Stomach (tissue), 7 donors: ENCODE measurements around a stretch of chr2.

- PRO-cap = no peak
- RAMPAGE, long total RNA, 5 experiments = start-site peak on the plus strand in 1 of 5 experiments, at chr2:241071621-241071683 at its widest, 11 reads per replicate
- RRBS = no CpG with 5 or more reads among the region's 30 CpGs
Measured at GRCh38 chr2:241071383-241071994, 30.6 kb downstream of the MTERF4 start.

GRCh38 chr2:241081162-241081959 lies 20.7 kb downstream of the MTERF4 start:
- PRO-cap = no peak
- RAMPAGE, long total RNA, 5 experiments = start-site peak on the plus strand in 1 of 5 experiments, at chr2:241081669-241081808 at its widest, 6 reads per replicate
- RRBS = no CpG with 5 or more reads among the region's 25 CpGs

DNA sequence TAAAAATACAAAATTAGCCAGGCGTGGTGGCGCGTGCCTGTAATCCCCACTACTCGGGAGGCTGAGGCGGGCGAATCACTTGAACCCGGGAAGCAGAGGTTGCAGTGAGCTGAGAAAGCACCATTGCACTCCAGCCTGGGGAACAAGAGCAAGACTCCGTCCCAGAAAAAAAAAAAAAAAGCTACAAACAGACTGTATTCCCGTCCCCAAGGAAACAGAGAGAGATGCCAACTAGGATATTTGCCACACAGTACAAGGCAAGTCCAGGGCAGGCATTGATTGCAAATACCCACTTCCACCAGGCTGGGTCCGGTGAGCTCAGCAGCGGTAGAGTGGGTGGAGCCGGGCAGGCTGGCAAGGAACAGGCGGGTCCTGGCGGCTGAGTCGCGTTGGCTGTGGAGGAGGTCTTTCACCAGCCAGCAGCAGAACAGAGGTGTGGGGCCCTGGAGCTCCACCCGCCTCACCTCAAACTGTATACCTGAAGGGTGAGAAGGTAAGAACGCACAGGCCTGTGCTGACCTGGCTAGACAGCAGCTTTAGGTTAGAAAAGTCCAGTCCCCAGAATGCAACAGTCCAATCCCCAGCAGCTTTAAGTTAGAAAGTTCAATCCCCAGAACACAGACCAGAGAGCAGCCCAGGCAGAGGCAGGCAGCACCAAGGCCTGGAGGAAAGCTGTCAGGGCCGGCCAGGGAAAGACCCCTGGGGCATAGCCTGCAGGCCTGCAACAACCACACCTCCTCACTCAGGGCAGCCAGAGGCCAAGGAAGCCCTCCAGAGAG lies 21.8 kb upstream of the MTERF4 start:
- PRO-cap = unidirectional peak, plus-strand start at position 425 of the sequence
- RAMPAGE, long total RNA, 5 experiments = start-site peak on the minus strand in 1 of 5 experiments, centred at position 594 of the sequence, 7 reads per replicate
- RRBS = no CpG with 5 or more reads among the region's 19 CpGs

- PRO-cap = no peak
- RAMPAGE, long total RNA, 5 experiments = no peak in any of the 5 experiments
- RRBS = no CpG with 5 or more reads among the region's 17 CpGs
Measured at GRCh38 chr2:241670739-241671206, 15.8 kb downstream of the DTYMK start.

DNA sequence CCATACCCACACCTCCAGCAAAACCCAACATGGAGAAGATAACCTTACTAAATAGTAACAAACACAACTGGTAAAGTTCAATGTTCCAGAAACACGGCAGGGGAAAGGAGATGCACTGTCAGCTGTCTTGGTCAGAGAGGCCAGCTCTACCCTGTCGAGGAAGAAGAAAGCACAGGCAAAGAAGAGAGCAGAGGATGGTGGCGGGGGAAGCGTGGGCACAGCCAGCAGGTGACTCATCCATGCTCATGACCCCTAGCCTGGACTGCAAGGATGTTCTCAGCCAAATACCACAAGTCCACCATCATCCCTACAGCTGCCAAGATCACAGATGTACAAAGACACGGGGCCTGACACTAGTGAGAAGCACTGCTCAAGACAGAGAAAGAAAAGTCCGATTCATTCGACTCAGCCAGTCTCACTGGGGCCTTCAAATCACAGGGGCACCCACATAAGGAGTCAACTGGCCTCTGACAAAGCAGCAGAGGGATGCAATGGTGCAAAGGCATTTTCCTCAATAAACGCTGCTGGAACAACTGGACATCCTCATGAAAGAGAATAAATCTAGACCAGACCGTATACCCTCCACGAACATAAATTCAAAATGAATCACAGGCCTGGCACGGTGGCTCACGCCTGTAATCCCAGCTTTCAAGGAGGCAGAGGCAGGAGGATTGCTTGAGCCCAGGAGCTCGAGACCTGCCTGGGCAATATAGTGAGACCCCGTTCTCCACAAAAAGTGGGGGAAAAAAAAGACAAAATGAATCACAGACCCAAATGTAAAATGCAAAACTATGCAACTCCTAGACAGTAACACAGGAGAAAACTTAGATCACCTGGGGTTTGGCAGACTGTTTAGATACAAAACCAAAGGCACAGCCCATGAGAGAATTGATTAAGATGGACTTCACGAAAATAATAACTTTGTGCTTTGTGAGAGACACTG lies 5.5 kb downstream of the DTYMK start:
- PRO-cap = no peak
- RAMPAGE, long total RNA, 5 experiments = no peak in any of the 5 experiments
- RRBS = no CpG with 5 or more reads among the region's 15 CpGs

DNA sequence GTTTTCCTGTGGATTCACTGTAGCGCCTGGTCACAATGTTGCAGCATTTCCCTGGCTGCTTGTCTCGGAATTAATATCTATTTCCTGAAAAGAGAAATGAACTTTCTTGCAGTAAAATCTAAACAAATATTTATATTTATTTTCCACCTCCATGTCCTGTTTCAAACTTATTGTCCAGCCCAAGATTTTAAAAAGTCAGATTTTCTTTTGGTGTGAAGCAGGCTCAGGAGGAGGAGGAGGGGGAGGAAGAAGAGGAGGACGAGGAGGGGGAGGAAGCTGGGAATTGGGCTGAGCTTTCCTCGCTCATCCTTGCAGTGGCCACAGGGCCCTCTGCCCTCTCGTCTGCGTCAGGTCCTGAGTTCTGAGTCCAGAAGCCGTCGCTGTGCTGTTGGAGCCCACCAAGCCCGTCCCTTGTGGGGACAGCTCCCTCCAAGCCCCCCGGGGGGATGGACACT lies 430 bp upstream of the GAL3ST2 start:
- PRO-cap = no peak
- RAMPAGE, long total RNA, 5 experiments = no peak in any of the 5 experiments
- RRBS = no CpG with 5 or more reads among the region's 10 CpGs

DNA sequence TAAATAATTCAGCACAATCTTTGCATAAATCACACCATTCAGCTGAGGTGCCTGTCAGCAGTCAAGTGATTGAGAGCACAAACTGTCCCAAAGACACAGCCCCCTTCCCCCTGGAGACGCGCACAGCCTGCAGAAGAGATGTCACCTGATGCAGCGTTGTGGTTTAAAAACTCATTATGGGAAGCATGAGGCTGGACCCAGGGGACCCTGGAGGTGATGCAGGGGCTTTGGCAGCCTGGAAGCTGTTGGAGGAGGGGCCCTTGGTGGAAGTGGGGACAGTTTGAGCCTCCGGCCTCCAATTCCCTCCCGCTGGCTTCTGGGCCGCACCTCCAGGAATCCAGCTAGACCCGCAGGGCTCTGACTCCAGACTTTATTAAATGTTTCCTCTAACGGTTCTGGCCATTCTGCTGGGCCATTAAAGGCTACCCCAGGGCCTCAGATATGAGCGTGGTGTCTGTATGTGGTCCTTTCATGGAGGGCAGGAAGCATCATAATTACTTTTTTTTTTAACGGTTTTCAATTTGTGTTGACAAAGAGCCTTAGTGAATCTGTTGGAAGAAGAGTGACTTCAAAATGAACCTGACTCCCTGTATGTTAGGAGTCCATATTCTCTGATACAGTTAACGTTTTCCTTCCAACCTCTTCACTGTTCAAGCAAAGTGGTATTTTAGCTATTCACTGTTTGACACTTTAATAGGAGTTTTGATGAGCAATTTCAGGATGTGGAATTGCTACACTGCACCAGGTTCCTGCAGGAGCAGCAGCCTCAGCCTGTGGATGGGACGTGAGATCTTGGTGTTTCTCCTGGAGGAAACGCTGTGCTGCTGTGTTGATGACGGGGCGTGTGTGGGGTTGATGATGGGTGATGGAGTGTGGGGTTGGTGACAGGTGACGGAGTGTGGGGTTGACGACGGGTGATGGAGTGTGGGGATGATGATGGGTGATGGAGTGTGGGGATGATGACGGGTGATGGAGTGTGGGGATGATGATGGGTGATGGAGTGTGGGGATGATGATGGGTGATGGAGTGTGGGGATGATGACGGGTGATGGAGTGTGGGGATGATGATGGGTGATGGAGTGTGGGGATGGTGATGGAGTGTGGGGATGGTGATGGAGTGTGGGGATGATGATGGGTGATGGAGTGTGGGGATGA lies 67.9 kb upstream of the FAM240C start:
- PRO-cap = no peak
- RAMPAGE, long total RNA, 5 experiments = no peak in any of the 5 experiments
- RRBS = no CpG with 5 or more reads among the region's 20 CpGs

DNA sequence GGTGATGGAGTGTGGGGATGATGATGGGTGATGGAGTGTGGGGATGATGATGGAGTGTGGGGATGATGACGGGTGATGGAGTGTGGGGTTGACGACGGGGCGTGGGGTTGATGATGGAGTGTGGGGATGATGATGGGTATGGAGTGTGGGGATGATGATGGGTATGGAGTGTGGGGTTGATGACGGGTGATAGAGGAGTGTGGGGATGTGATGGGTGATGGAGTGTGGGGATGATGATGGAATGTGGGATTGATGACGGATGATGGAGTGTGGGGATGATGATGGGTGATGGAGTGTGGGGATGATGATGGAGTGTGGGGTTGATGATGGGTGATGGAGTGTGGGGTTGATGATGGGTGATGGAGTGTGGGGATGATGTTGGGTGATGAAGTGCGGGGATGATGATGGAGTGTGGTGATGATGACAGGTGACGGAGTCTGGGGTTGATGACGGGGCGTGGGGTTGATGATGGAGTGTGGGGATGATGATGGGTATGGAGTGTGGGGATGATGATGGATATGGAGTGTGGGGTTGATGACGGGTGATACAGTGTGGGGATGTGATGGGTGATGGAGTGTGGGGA lies 68.9 kb upstream of the FAM240C start:
- PRO-cap = no peak
- RAMPAGE, long total RNA, 5 experiments = no peak in any of the 5 experiments
- RRBS = no CpG with 5 or more reads among the region's 11 CpGs

GRCh38 chr2:242031317-242032221 lies 131.3 kb upstream of the FAM240C start:
- PRO-cap = no peak
- RAMPAGE, long total RNA, 5 experiments = no peak in any of the 5 experiments
- RRBS = no CpG with 5 or more reads among the region's 28 CpGs

- PRO-cap = no peak
- RAMPAGE, long total RNA, 5 experiments = start-site peak on the plus strand in 1 of 5 experiments, at chr2:242114639-242114735 at its widest, 14 reads per replicate
- RRBS = no CpG with 5 or more reads among the region's 2 CpGs
Measured at GRCh38 chr2:242114442-242115020, 214.3 kb upstream of the FAM240C start.